Epidermal melanocyte (primary cell): ENCODE measurements around a stretch of chr3.

DNA sequence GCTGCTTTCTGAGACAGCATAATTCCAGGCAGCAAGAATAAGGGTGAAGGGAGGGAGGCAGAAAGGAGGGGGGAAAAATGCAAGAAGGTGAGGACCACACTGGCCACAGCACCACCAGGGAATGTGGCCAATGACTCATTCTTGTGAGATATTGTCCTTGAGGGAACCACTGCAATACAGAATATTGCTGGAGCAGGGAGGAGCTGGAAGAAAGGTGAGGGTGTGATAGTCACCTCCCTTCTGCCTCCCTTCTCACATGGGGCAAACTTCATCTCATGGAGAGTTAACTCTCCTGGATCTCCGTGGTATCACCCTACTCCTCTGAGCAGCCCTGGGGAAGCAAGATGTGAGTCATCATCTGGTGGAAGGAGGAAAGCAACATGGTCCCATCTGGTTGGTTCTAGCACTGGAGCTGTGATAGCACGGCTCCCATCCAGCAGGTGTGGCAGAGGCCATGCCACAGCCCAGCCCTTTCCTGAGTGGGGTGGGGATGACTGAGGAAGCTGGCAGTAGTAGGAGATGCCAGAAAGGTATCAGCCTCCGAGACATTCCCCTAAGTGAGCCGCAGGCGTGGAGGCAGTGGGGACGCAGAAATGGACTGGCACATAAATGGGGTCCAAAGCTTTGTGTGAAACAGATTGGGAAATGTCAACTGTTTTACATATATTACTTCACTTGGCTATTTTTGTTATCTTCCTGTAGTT, 115.9 kb upstream of the LPP start:
- RRBS, result no CpG with 5 or more reads among the region's 6 CpGs

- RRBS, result no CpG with 5 or more reads among the region's 13 CpGs
Measured at GRCh38 chr3:188052065-188052710, 101.8 kb upstream of the LPP start.

DNA sequence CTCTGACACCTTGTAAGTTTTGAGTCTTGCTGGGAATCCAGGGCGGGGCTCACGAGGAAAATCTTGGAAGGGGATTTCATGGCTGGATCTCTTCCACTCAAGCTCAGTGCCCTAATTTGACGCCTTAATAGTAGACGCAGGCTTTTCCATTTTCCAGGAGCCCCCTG, 722 bp upstream of the LPP start:
- RRBS, result no CpG with 5 or more reads among the region's 4 CpGs

DNA sequence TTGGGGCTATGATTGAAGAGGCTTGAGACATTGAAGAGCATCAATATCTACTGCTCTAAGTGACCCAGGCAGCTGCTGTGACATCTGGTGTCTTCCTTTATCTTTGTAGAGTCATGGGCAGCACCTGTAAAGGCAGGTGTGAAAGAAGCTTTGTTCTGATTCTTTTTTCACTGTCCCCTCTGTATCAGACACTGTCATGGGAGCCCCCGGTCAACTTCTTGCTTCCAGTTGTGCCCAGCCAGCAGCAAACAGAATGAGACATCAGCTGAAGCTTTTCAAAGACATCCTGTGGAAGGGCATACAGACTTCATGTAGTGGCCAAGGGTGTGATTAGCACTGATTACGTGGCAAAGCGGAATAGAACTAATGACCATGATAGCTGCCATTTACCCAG, 29.3 kb downstream of the LPP start:
- RRBS, result no CpG with 5 or more reads among the region's 3 CpGs

- RRBS, result no CpG with 5 or more reads among the region's 4 CpGs
Measured at GRCh38 chr3:188214313-188215050, 60.5 kb downstream of the LPP start.

DNA sequence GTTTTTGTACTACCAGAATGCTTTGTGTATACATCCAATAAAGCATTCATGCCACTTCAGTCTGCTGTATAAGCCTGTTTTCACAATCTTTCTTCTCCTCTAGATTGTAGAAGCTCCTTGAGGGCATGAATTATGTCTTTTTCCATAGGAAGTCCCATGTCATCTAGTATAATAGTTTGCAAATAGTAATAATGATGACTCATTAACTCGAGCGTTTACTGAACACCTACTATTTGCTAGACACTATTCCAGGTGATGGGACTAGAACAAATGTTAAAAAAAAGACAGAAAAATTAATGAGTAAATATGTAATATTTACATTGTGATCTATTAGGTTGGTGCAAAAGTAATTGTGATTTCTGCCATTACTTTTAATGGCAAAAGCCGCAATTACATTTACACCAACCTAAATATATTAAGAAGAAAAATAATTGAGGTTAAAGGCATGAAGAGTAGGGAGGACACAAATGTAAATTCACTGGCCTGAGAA, 81.9 kb downstream of the LPP start:
- RRBS, result no CpG with 5 or more reads among the region's 3 CpGs

- RRBS, result no CpG with 5 or more reads among the region's 7 CpGs
Measured at GRCh38 chr3:188284136-188284769, 130.3 kb downstream of the LPP start.

DNA sequence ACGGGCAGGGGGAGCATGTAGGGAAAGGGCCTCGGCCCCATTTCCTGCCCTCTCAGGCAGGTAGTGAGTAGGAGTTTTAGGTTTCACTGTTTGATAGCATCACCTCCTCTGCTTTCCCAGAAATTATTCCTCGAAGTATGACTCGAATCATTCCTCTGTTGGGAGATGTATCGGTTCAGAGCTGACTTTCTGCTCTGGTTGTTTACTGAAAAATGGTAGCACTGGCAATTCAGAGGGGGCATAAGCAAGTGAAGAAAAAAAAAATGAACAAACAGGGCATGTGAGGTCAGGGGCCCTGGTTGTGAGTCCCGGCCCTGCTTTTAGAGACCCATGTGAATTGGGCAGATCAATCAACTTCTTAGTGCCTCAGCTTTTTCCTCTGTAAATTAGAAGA, 130.8 kb downstream of the LPP start:
- RRBS, result no CpG with 5 or more reads among the region's 6 CpGs

DNA sequence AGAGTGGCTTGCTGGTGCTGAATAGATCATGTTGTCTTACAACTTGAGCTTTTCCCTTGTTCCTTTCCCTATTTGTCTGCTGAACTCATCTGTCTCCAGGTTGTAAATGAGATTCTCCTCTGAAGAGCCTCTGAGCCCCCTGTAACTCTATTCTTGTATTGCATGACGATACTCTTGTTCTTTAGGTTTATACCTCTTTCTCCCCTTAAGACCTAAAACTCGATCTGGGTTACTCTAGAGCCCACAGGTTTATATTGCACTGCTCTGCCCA, 205.7 kb downstream of the LPP start:
- RRBS, result no CpG with 5 or more reads among the region's 2 CpGs

GRCh38 chr3:188362085-188362963, 208.4 kb downstream of the LPP start:
- RRBS, result no CpG with 5 or more reads among the region's 16 CpGs

DNA sequence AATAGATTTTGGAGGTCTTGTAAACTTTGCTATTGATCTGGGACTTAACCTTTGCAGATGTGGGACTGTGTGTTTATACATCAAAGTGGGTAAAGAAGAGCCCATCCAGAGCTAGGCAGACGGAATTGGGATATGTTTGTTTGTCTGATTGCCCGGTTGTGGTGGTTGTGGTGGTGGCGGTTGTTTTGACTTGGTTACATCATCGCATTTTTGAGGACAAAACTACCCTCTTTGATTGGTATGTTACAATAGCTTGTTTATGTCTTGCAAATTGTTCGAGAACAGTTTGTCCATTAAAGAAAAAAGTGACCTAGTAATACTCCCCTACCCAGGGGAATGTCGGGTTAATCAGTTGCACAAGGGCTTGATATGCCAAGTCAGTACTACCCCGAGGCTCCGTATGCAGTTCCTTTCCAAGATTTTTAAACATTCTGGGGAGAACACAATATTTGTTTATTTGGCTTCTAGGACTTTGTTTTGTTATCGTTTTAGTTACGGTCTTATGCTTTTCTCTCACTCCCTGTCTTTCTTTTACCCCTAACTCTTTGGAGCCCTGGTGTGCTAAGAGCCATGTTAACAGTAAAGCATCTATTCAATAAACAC, 315.3 kb downstream of the LPP start:
- RRBS, result no CpG with 5 or more reads among the region's 10 CpGs

DNA sequence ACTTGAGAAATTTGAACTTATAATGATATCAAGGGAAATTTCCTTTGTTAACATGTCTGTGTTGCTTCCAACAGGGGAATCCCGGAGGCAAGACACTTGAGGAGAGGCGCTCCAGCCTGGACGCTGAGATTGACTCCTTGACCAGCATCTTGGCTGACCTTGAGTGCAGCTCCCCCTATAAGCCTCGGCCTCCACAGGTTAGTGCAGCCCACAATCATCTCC, 370.5 kb downstream of the LPP start:
- RRBS, result no CpG with 5 or more reads among the region's 4 CpGs

GRCh38 chr3:188624154-188624845, 470.3 kb downstream of the LPP start:
- RRBS, result no CpG with 5 or more reads among the region's 4 CpGs

GRCh38 chr3:188788332-188788901, 383.4 kb upstream of the TPRG1 start:
- RRBS, result no CpG with 5 or more reads among the region's 4 CpGs

- RRBS, result no CpG with 5 or more reads among the region's 2 CpGs
Measured at GRCh38 chr3:188881533-188882412, 290.0 kb upstream of the TPRG1 start.

GRCh38 chr3:188888821-188889686, 282.7 kb upstream of the TPRG1 start:
- RRBS, result no CpG with 5 or more reads among the region's 6 CpGs

GRCh38 chr3:188916967-188917598, 254.7 kb upstream of the TPRG1 start:
- RRBS, result no CpG with 5 or more reads among the region's 1 CpG

- RRBS, result no CpG with 5 or more reads among the region's 5 CpGs
Measured at GRCh38 chr3:188946196-188946803, 225.5 kb upstream of the TPRG1 start.

DNA sequence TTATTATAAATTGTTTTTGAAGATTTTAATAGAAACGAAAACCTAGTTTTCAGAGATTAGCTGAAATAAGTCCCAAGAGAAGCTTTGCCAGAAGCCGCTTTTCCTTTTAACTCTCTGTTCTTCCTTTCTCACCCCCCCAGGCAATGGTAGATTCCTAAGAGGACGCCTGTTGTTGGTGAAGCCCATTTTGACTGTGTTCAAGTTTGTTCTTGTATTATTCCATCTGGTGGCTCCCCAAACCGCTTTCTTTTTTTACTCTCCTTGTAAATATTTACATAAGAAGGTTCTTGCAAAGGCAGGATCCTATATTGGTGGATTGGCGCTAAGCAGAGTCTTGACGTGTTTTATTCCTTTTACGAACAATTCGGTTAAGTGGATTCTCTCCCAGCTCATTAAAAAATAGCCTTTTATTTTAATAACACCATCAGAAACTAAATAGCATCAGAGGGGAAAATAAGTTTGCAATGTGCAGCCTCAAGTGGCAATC, 195.8 kb upstream of the TPRG1 start:
- RRBS, result no CpG with 5 or more reads among the region's 8 CpGs

- RRBS, result no CpG with 5 or more reads among the region's 6 CpGs
Measured at GRCh38 chr3:189160478-189161041, 11.2 kb upstream of the TPRG1 start.